ENCODE measurements around a stretch of chr1.

- PRO-cap, result no peak
Measured at GRCh38 chr1:235458408-235459075, 45.7 kb downstream of the B3GALNT2 start.

GRCh38 chr1:235489556-235490367 is 14.5 kb downstream of the B3GALNT2 start:
- PRO-cap, result no peak

DNA sequence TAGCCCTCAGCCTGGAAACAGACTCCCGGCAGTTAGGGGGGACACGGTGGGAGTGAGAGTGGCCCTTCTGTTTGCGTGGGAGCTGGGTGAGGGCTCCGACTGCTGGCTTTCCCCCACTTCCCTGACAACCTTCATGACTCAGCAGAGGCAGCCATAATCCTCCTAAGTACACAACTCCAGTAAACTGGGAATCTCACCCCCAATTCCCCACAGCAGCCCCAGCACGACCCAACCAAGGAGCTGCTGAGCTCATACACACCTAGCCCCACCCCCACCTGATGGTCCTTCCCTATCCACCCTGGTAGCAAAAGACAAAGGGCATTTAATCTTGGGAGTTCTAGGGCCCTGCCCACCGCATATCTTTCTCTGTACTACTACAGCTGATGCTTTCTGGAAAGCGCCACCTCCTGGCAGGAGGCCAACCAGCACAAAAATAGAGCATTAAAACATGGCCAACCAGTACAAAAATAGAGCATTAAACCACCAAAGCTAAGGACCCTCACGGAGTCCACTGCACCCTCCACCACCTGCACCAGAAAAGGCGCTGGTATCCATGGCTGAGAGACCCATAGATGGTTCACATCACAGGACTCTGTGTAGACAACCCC is 21.0 kb downstream of the LYST start:
- PRO-cap, result no peak

DNA sequence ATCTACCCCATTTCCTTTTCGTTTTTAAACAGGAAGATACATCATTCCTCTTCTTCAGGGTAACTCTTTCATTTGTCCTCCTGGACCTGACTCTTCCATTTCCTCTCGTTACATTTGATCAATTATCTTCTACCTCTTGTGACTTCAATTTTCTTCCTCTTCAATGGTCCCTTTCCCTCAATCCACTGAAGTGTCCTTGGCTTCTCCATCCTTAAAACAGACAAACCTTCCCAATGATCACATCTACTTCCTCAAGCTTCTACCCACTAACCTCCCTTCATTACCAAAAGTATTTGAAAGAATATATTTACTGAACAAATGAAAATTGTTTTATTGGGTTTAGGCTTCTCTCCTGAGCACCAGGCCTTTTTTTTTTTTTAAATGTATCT is 7.6 kb downstream of the LYST start:
- PRO-cap, result no peak

DNA sequence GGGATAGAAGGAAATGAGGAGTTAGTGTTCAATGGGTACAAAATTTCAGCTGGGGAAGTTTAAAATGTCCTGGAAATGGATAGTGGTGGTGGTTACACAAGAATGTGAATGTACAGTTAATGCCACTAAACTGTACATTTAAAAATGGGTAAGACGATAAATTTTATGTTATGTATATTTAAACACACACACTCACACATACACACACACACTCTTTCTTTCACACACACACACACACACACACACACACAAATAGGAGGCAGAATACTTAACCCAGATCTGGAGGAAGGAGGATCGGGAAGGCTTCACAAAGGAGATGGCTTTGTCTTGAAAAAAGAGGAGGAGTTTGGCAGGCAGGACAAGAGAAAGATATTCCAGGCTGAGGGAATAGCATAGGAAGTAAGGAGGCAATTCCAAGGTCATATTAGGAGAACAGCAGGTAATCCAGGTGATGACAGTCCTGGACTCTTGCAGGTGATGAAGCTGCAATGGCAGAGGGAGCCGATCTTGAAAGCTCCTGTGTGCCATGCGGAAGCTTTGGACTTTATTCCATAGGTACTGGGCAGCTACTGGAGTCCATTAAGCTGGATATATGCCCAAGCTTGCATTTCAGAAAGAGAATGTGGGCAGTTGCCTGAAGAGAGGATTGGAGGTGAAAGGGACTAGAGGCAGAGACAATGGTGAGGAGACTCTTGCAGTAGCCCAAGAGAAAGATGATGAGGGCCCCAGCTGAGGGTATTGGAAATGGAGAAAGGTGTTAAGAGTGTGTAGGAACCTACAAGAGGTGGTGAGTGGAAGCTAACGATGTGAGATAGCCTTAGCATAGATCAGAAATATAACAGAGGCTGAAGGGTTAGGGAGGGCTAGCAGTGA is 15.4 kb upstream of the LYST start:
- PRO-cap, result no peak

DNA sequence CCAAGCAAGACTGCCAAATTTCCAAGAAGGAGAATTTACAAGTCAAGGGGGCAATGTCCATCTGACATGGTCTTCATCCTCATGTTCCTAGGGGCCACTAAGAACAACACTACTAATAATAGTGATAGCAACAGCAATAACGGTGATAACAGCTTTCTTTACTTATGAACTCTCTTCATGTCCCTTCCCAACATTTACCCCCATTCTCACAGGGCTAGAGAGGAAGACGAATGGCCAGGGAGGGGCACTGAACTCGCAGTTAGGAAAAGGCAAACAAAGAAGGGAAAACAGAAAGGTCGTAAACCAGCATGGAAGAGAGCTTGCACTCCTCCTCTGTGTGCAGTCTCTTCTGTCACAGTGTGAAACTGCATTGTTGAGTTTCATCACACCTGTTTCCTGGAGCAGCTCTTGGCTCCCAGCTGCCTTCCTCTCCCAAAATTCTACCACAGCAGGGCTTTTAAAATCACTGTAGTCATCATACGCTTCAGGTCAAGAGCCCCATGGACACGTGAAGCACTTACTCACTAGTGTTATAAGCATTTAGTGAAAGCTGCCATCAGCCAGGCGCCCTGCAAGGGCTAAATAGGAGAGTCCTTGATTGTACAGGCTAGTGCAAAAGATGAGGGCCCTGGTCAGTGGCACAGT is 63.3 kb downstream of the NID1 start:
- PRO-cap, result no peak

GRCh38 chr1:236015874-236016670 is 48.8 kb downstream of the NID1 start:
- PRO-cap, result no peak

- PRO-cap, result no peak
Measured at GRCh38 chr1:236020282-236020673, 44.6 kb downstream of the NID1 start.

DNA sequence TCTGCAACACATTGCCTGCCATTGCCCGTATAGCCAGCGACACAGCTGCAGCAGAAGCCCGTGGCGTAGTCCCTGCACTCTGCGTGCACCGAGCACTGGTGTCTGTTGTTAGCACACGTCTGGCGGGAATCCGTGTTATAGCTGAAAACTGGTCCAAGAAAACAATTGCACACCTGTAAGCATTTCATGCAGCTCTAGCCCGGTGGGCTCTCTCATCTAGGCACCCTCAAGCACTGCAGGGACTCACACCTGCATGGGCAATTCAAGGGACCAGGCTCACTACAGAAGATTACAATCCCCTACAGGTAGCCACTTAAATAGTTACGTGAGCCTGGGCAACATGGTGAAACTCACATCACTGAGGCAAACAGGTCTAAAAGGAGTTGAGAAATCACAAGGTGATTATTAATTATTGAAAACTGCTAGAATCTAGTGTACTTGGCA is 26.8 kb downstream of the NID1 start:
- PRO-cap, result no peak

GRCh38 chr1:236039521-236040056 is 25.3 kb downstream of the NID1 start:
- PRO-cap, result no peak

GRCh38 chr1:236065671-236066078 is 785 bp upstream of the NID1 start:
- PRO-cap, result no peak

DNA sequence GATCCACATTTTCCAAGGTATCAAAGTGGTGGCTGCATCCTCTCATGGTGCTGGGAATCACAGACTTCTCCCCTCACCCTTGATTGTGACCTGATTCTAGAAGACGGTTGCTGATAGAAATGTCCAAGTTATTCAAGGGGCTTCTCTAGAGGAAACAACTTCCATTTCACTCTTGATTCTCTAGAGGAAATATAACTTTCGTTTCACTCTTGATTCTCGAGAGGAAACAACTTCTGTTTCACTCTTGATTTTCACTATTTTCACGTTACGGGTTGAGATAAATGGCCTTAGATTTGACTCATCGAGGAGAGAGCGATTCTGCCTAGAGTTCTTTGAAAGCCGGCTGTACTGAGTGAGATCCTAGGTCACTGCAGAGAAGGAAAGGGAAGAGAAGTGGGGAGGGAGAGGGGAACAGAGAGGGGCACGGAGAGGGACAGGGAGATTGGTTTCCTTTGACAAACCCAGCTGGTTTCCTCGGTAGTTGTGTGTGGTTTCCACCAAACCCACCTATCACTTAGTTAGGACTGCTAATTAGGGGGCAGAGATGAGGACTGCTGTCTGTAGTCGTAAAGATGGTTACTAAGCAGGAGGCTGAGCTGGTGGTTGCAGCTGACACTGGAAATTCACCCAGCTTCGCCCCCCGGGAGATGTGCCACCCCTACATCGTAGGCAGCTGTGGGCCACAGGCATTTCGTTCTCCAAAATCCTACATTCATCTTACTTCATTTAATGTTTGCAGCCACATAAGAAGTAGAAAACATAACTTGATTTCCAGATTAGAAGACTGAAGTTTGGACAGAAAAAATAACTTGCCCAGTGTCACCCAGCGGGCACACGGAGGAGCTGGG is 21.6 kb upstream of the GPR137B start:
- PRO-cap, result no peak

DNA sequence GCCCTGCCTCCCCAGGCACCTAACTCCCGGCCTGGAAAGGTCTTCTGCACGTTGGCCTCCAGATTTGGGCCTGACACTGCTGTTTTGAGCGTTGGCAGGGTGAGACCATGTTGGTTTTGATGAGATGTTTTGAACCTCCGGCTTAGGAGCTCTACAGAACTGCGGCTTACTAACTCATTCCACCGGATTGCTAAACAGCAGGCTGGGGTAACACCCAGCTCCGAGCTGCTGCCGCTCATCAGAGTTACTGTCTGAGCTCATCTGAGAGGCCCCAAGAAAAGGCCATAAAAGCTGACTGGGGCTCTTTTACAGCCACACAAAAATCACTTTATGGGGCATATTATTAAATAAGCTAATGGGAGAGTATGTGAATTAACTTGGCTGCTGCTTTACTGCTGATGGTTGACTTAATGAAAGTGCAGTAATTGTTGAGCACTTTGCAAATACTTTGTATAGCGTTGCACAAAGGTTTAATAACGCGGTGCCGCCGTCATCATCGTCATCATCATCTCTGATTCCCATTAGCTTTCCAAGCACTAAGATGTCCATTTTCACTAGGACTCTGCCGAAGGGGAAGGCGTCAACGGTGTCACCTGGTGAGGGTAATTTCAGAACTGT is 1.2 kb downstream of the GPR137B start:
- PRO-cap, result no peak

- PRO-cap, result no peak
Measured at GRCh38 chr1:236309993-236310442, 28.3 kb upstream of the ERO1B start.

DNA sequence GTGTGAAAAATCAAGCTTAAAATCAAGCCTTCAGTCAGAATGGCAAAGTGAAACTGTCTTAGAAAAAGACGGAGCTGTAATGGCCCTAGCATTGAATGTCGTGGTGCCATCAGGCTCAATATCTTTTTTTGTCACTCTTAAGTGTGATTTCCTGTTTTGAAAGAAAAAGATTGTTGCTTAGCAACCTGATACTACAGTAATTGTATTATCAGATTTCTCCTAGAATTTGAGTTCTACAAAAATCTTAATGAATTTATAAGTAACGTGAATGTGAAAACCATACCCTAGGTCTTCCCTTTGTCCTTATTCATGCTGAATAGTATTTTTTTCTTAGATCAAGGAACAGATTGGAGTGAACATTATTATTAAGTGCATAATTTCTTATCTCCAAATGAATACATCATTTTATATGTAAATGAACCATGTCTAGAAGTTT is 22.2 kb downstream of the EDARADD start:
- PRO-cap, result unidirectional peak, minus-strand start at position 104 of the sequence

GRCh38 chr1:236495254-236495702 is 28.5 kb upstream of the LGALS8 start:
- PRO-cap, result no peak

DNA sequence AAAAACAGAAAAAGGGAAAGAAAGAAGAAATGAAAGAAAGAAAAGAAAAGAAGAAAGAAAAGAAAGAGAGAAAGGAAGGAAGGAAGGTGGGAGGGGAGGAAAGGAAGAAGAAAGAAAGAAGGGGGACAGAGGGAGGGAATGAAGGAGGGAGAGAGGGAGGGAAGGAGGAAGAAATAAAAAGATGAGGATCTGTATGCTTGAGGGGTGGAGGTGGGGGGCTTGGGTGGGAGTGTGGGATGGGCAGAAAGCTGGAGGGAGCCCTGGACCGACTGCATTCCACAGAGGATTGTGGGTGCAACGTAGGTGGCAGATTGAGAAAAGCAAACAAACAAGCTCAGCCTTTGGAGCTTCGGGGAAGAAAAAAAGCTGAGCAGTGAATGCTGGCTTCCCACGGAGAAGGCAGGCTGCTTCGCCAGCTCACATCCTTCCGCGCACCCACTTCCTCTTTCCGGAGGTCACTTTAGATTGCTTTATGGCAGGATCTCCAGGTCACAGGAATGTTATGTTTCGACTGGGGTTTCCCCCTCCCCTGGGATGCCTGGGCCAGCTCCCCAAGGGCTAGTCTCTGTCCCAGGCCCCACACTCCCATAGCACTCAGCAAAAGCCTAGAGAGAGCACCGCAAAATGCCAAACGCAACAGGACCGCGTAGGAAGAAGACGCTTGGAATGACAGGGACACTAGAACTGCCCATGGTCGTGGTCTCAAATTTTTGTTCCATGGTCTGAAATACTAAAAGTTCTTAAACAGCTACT is 20.7 kb upstream of the LGALS8 start:
- PRO-cap, result bidirectional peak, plus-strand start at position 373 of the sequence, minus-strand start at position 271 of the sequence

GRCh38 chr1:236545814-236547041 is 22.4 kb downstream of the LGALS8 start:
- PRO-cap, result no peak

GRCh38 chr1:236603832-236604351 is 424 bp downstream of the HEATR1 start:
- PRO-cap, result no peak

GRCh38 chr1:236688470-236689100 is 2.3 kb downstream of the ACTN2 start:
- PRO-cap, result no peak

All from bronchus (tissue), 1 donor.